Occipital lobe (tissue), 2 donors: ENCODE measurements around the gene FBXO47.

DNA sequence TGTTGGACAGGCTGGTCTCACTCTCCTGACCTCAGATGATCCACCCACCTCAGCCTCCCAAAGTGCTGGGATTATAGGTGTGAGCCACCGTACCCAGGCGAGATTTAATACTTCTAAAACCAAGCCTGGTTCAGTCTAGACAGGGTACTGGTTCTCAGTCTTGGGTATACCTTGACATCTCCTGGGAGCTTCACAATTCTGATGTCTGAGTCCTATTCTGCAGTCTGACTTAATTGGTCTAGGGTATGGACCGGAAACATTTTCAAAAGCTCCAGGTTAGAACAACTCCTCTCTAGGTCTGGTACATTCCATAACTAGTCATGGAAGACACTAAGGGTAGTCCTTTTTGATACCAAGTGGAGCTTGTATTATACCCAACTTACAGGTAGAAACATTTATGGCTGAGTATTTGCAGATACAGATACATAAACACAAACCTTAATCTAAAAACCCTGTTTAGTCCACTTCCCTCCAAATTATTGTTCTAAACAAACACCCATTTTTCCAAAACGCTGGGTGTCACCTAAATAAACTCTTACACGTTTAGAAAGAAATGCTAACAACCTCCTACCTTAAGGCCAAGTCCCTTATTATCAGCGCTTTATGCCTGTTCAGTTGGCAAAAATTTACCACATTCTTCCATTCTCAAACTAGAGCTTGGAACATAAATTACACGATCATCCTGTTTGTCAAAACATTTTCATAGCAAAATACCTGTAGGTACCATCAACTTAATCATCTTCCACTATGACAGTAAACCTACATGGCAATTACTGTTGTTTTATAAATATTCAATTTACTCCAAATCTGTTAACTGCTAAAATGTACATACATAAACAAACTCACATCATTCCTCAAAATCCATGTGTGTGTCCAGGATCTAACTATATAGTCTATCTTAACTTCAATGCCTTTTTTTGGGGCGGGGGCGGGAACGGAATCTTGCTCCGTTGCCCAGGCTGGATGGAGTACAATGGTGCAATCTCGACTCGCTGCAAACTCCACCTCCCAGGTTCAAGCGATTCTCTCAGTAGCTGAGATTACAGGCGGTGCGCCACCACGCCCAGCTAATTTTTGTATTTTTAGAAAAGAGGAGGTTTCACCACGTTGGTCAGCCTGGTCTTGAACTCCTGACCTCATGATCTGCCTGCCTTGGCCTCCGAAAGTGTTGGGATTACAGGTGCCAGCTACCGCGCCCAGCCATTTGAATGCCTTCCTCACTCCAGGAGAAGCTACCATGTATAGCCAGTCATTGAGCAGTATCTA is 4.7 kb downstream of the RPL23 start:
- RAMPAGE, long total RNA: no peak

- RAMPAGE, long total RNA: no peak
These were observed 1.1 kb upstream of the LASP1 start for GRCh38 chr17:38868815-38869146.

DNA sequence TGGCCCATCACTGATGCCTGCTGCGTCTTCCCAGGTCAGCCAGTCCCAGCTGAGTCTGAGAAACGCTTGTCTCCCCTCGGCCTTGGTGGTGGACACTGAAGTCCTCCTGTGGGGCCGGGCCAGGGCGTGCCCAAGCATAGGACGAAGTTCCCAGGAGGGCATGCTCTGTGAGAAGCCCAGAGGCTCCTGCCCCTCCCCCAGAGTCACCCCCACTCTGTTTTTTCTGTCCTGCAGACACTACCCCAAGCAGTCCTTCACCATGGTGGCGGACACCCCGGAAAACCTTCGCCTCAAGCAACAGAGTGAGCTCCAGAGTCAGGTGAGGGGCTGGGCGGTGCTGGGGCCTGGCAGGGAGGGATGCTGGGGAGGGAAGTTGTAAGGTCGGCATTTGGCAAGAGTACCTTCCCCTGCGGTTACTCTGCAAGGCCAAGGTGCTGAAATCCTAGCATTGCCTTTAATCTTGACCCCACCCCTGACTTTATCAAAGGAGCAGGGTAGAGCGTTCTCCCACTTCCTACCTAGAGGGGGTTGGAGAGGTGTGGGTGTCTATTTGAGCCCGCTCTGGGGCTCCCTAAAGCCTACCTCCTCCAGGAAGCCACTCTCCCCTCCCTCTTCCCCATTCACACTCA is 20.4 kb downstream of the LASP1 start:
- RAMPAGE, long total RNA: no peak

DNA sequence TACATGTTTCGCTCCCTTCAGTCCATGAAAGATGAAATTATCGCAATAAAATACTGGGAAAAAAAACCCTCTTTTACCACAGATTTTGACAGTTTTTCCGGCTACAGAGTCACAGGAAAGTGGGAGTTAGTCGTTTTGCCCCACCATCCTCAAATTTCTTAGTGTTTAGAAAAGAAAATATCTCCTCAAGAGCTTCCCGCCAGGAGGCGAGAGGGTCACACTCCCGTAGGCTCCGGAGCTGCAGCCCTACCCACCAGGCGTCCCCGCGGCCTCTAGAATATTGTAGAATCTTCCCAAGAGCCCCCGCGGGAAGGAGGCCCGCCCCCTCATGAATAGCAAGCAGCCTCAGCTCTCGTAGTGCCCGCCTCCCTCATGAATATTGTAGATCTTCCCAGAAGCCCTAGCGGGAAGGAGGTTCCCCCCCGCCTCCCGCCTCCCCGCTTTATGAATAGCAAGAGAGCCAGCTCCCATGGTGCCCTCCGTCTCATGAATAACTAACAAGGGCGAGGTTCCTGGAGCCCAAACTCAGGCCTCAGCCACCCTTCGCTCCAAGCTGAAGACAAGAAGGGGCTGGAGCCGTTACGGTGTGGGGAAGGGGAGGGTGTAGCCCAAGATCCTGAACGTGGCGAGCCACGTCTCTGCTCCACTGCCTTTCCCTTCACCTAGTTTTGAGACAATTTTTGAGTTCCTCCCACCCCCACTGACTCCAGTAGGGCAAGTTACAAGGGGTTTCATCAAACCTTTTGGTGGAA is at the start of gene FBXO47:
TSS of gene FBXO47 (minus strand) at position 252 of the 752 bp plus-strand sequence.
- RAMPAGE, long total RNA: no peak

DNA sequence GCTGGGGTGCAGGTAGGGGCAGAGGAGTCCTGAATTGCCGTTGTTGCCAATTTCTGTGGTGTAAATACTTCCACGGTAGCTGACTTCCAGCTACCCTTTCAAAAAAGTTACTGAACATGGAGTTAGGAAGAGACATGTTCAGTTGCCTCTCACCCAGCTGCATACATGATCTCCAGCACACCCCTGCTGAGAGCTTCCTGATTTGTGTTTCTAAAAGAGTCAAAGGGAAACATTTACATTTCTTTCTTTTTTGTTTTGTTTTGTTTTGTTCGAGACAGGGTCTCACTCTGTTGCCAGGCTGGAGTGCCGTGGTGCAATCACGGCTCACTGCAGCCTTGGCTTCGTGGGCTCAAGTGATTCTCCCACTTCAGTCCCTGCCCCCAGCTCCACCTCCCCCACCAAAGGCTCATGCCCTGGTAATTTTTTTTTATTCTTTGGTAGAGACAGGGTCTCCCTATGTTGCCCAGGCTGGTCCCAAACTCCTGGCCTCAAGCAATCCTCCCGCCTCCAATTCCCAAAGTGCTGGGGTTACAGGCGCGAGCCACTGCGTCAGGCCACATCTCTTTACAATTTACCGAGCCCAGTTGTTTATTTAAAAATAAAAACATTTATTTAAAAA is 58.5 kb downstream of the PLXDC1 start:
- RAMPAGE, long total RNA: no peak

DNA sequence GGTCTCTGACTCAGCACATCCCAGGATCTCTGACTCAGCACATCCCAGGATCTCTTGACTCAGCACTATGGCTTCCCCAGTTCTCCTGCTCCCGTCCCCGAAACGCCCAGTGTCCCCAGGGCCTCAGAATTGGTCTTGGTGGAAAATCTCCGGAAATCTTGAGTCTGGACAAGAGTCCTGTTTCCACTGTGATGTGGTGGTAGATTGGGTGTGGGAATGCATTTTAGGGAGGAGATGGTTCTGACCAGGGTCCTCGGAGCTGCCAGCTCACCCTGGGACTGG is 19.2 kb downstream of the PLXDC1 start:
- RAMPAGE, long total RNA: no peak

DNA sequence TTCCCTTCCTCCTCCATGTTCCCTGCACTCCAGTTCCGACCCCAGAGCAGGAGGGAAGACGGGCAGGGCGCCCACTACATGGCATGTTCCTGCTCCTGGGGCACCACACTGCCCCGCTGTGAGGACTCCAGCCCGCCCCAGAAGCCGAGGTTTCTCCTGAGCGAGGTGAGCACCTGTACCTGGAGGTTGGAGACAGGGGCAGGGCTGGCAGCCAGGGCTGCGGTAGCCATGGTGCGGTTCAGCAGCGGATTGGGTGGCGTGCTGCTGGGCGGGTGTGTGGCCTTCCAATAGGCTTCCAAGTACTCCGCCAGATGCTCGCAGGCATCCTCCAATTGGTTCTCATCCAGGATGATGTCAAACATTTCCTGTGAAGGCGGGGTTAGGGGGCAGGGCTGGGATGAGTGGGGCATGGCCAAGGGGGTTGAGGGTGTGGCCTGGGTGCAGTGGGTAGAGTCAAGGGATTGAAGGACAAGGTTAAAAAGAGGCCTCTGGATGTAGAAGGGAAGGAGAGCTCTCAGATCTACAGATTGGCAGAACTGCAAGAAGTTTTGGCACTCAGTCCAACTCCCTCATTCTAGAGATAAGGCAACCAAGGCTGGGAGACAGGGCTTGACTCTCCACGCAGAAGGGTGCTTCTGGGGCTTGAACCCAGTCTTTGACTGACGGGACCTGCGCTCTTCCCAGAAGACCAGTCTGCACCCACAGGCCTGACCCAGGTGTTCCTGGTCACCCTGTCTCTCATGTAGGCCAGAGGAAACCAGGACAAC is 11.4 kb upstream of the ARL5C start:
- RAMPAGE, long total RNA: no peak

- RAMPAGE, long total RNA: no peak
These were observed 409 bp upstream of the RPL19 start for GRCh38 chr17:39199623-39200124.

DNA sequence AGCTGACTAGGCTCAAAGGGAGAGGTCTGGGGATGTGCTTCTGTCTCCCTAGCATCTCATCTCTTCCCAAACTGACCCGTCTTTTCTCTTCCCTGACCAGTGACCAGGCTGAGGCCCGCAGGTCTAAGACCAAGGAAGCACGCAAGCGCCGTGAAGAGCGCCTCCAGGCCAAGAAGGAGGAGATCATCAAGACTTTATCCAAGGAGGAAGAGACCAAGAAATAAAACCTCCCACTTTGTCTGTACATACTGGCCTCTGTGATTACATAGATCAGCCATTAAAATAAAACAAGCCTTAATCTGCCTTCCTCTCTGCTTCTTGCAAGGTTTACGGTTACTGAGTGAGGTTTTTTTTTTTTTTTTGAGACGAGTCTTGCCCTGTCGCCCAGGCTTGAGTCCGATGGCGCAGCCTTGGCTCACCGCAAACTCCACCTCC is 4.4 kb downstream of the RPL19 start:
- RAMPAGE, long total RNA: no peak

DNA sequence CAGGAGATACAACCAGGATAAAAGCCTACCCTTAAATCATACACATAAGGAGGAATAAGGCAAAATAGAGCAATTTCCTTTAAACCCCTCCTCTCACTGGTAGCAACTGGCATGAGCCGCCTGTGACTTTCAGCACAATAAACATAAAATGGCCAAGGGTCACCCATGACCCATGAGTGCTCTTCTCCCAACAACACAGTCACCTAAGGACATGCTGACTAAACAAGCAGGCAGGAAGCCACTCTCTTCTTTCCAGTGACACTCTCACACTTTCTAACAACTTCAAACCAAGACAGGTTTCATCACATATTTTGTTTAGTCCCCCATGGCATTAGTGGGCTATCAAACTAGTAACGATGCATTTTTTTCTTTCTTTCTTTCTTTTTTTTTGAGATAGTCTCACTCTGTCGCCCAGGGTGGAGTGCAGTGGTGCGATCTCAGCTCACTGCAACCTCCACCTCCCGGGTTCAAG is 30.9 kb upstream of the STAC2 start:
- RAMPAGE, long total RNA: no peak

DNA sequence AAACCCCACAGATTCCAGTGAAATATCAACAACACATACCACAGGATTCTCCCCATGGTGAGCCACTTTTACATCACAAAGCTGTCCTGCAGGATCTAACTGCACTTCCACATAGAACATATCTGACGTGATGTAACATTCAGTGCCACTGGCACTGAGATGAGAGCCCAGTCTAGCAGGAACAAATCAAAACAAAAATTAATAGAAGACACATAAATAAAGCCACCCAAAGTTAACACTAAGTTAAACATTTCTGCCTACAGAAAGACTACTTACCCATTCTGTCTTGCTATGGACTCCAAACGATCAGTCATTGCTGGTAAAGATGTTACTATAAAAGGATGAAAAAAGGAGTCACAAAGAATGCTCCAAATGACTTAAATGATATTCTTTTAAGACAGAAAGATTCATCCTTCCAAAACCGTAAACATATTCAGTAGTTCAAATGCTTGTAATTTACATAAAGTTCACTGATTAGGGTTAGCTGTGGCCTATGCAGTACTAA is 10.7 kb downstream of the MED1 start:
- RAMPAGE, long total RNA: no peak

DNA sequence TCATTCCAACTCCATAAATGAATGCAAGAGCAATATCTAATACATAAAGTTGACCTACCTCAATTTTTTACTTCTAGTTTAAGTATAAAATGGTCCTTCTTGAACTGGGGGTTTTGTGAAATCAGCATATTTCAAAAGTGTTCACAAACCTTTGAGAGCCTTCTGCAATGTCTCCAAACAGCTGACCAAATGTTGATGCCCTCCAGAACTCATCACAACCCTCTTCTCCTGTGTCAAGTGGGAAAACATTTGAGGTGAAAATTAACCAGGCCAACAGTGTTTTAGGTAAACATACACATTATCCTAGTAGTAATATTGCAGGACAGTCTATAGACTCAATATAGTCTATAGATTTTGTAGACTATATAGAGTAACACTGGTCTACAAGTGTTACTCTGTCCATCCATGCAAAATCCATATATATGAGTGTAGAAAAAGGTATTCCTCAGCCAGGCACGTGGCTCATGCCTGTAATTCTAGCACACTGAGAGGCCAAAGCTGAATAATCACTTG is 7.6 kb downstream of the MED1 start:
- RAMPAGE, long total RNA: no peak

GRCh38 chr17:39517101-39517697 is 55.9 kb downstream of the CDK12 start:
- RAMPAGE, long total RNA: no peak

DNA sequence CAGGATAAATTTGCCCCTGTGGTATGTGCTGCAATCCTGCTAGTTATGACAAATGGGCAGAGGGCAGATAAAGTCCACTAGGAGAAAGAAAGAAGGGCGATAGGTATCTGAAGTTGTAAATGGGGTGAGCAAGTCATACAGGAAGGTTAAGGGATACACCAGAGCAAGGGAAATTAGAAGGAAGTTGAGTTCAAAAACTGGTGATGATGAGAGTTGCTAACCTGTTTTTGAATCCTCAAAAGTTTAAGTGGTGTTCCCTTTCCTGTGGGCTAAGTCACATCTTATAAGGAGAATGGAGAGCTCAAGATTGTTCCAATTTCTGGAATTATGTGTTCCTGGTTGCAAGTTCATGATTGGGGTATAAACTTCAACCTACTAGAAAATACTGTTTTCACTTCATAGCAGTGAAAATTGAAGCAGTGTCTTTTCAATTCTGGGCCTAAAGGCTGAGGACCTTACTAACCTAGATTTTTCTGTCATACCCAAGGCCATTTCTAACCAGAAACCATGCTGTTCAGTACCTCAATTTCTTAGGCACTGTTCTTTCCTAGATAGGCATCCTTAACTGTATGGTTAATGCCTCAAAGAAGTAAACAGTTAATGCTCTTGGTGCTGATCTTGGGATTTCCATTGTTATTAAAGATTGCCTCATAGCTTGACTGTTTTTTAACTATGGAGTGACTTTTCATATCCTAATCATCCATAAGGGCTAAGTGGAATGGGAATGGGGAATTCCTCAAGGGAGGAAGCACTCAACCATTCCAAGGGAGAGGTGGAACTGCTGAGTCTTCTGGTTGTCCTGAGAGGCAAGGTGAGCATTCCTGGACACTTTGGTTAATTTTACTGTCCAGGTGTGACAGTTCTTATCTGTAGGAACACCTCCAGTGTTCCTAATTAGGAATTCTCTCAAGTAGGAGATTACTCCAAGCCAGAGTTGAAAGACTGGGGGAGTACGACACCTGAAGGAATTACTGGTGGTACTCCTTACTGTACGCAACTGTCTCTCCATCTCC is 72.2 kb downstream of the NEUROD2 start:
- RAMPAGE, long total RNA: no peak

GRCh38 chr17:39631273-39631791 is 4.6 kb downstream of the PPP1R1B start:
- RAMPAGE, long total RNA: no peak

DNA sequence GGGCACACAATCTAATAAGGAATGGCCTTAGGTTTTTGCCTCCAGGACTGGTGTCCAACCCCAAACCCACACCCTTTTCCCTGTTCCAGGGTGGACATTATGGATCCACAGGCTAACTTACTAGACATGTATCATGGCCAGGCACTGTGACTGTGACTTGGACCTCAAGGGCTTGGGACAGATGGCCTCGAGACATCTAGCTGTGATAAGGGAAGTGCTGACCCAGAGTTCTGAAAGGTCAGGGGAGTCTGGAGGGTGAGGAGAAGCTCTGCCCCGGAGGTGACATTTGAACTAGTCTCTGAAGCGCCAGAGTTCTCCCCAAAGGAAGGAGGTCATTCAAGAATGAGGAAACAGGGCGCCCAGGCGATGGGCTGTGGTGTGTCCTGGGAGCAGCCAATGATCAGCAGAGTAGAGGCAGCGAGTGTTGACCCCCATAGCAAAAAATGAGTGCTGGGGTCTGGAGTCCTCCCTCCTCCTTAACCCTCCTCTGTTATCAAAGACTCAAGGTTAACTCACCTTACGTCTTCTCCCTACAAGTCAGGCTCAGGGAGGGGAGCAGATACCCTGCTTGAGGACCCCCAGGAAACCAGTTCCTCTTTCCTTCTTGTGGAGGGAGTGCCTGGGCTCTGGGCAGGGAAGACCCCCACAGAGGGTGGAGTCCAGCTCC is 4.9 kb downstream of the STARD3 start:
- RAMPAGE, long total RNA: no peak

DNA sequence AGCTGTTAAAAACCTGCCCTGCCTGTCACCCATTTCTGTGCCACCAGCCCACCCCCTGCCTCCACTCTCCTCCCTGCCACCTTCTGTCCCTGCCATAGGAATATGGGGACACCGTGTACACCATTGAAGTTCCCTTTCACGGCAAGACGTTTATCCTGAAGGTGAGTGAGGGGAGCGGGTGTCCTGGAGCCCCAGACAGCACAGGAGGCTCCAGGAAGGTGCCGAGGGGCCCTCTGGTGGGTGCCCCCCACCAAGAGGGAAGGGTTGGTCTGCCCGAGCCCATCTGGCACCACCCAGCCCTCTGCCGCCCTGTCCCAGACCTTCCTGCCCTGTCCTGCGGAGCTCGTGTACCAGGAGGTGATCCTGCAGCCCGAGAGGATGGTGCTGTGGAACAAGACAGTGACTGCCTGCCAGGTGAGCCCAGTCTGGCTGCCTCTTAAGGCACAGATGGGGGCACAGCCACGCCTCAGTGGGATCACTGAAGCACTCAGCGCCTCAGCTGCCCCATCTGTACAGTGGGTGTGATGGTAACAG is 5.0 kb upstream of the TCAP start:
- RAMPAGE, long total RNA: no peak

- RAMPAGE, long total RNA: no peak
These were observed 4.0 kb upstream of the TCAP start for GRCh38 chr17:39660882-39661809.

DNA sequence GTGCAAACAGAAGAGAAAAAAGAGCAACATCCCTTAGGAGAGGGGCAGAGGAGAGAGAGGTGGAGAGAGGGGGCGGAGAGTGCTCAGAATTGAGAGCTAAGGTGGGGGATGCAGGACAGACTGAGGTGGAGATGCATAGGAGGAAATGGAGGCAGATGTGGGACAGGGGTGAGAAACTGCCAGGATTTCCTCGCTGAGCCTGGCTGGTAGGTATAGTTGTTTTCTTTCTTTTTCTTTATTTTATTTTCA is 487 bp downstream of the PNMT start:
- RAMPAGE, long total RNA: no peak

GRCh38 chr17:39705677-39706977 is 6.3 kb downstream of the ERBB2 start:
- RAMPAGE, long total RNA: no peak